Cardiac ventricle fibroblast (primary cell): ENCODE results near the gene CNRIP1.

DNA sequence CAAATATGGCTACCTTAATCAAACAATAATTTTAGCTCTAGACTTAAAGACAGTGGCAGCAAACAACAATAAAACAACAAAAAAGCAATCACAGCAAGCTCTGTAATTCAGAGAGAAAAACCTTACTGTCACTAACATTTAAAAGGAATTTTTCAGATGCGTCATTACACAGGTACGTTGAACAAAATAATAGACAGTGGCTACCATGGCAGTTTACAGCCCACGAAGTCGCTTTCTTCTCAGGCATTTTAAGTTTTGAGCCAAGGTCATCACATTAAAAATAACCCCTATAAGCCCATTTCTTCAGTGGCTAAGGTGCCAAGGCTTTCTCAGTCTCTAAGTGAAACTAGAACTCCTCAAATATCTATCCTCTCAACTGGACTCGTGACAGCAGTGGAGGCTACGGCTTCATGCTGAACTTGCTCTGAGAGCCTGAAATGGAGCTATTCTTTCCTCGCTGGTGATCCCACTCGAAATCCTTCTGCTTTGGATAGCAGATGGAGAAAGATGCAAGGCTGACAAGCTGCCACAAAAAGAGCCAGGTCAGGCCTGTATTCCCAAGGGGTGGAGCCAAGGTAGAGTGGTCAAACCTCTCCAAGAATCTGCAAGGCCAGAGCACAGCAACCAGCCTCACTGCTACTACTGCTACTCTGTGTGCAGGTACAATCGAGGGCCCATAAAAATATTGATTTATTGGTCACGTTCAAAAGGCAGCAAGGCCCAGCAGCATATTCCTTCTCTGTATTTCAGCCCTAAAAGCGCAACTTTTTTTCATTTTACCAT lies 2.8 kb downstream of the SPRED2 start:
- RAMPAGE, long total RNA: no peak

- RAMPAGE, long total RNA: no peak
Measured at GRCh38 chr2:65458863-65459332, 26.5 kb upstream of the SPRED2 start.

GRCh38 chr2:65943170-65943493 lies 491.8 kb upstream of the MEIS1 start:
- RAMPAGE, long total RNA: no peak

DNA sequence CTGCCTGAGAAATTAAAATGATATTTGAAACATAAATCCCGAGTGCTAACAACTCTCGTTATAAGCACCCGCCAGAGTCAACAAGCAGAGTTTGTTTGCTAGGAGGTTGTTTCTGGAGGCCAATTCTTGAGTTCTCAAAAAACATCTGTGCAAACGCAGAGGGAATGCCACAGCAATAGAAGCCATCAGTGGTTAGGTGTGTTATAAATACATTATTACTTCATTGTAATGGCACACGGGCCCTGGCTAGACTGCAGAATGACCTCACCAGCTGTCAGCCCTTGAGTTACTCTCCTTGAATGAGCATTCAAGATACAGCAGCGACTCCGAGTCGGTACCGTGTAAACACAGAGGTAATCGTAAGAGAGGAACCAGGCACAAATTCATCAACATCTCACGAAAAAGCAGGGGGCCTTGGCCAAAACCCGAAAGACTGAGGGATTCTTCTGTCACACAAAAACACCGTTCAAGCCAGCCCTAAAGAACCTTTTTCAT lies 133.9 kb upstream of the MEIS1 start:
- RAMPAGE, long total RNA: no peak

GRCh38 chr2:66426217-66426756 lies 8.6 kb upstream of the MEIS1 start:
- RAMPAGE, long total RNA: no peak

GRCh38 chr2:66690909-66691640 lies 256.1 kb downstream of the MEIS1 start:
- RAMPAGE, long total RNA: no peak

DNA sequence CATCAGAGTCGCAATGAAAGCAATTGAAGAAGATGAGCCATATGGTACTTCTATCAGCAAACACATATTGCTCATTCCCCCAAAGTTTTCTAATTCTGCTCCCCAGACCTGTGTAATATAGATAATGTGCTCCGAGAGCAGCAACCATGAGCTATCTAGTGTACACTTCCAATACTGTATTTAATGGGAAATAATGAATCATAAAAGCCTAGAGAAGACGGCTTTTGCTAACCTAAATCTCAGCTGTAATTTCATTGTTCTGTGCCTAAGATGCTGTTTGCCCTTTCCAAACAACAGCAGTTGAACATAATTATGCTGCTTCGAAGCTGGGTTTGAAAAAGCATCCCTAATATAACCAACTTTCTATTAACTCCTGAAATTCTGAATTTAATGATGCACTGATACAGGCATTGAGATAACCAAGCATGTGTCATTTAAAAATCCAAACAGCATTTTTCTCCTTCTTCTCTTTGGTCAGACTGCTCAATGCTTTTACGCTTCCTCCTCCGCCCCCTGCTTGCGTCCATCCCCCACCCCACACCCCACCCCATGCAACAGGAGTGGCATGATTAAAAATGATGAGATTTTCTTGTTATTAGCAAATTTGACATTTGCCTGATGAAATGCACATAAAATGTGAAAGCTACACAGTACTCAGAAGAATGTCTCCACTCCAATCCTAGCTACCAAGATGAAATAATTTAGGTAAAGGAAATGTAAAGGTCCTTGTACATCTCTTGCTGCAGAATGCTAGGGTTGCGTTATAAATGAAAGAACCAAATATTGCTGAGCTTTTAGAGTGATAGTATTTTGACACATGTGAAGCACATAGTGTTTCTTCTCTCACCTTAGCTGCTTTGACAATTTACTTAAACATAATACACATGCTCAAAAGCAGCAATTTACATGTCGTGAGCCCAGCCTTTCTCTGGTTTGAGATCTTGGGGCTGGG lies 263.6 kb downstream of the MEIS1 start:
- RAMPAGE, long total RNA: no peak

- RAMPAGE, long total RNA: no peak
Measured at GRCh38 chr2:67234299-67234829, 162.8 kb upstream of the ETAA1 start.

DNA sequence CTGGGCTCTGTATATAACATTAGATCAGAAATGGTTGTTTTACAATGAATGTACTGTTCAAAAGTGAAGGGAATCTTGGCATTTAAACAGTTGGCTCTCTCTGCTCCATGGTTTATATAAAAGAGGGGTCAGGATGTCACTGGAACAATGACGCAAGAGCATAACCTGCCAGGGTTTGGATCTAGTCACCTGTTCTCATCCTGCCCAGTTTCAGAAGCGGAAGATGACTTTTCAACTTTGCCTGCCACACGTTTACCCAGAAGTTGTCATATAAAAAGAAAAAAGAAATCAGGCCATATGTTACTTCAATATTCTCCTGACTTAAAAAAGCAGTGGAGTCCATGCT lies 58.1 kb downstream of the ETAA1 start:
- RAMPAGE, long total RNA: no peak

- RAMPAGE, long total RNA: no peak
Measured at GRCh38 chr2:67871643-67872422, 191.0 kb downstream of the C1D start.

GRCh38 chr2:68182972-68183747 lies 25.5 kb downstream of the PNO1 start:
- RAMPAGE, long total RNA: no peak

- RAMPAGE, long total RNA: no peak
Measured at GRCh38 chr2:68201523-68202097, 43.9 kb downstream of the PNO1 start.

GRCh38 chr2:68204697-68205816 lies 47.3 kb downstream of the PPP3R1 start:
- RAMPAGE, long total RNA: no peak

- RAMPAGE, long total RNA: no peak
Measured at GRCh38 chr2:68230366-68231741, 21.5 kb downstream of the PPP3R1 start.

DNA sequence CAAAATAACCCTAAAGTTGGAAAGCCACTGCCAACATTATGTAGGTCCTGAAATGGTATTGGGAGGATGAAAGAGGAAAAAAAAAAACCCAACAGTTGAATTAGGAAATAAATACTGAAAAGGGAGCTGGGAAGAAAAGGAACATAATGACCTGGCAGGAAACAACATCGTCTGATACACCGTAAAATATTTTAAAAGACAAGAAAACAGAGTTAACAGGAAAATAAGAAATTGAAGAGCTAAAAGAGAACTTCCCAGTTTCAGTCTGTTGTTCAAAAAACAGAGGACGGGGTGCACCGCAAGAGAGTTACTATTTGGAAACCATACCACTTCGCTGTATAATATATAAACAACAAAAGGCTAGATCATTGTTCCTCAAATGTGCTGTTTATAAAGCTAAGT lies 2.3 kb downstream of the PPP3R1 start:
- RAMPAGE, long total RNA: no peak

- RAMPAGE, long total RNA: no peak
Measured at GRCh38 chr2:68251006-68251684, 1.2 kb downstream of the PPP3R1 start.

GRCh38 chr2:68272459-68273038 lies 20.2 kb upstream of the PPP3R1 start:
- RAMPAGE, long total RNA: no peak

- RAMPAGE, long total RNA: no peak
Measured at GRCh38 chr2:68318287-68318511, 1.6 kb downstream of the CNRIP1 start.

- RAMPAGE, long total RNA: start-site peak on the minus strand at chr2:68319404-68319437, 91 and 19 reads in 2 replicates
Measured at GRCh38 chr2:68319302-68320024, at the start of gene CNRIP1. Gene CNRIP1, minus strand, starts transcription at chr2:68319949.

DNA sequence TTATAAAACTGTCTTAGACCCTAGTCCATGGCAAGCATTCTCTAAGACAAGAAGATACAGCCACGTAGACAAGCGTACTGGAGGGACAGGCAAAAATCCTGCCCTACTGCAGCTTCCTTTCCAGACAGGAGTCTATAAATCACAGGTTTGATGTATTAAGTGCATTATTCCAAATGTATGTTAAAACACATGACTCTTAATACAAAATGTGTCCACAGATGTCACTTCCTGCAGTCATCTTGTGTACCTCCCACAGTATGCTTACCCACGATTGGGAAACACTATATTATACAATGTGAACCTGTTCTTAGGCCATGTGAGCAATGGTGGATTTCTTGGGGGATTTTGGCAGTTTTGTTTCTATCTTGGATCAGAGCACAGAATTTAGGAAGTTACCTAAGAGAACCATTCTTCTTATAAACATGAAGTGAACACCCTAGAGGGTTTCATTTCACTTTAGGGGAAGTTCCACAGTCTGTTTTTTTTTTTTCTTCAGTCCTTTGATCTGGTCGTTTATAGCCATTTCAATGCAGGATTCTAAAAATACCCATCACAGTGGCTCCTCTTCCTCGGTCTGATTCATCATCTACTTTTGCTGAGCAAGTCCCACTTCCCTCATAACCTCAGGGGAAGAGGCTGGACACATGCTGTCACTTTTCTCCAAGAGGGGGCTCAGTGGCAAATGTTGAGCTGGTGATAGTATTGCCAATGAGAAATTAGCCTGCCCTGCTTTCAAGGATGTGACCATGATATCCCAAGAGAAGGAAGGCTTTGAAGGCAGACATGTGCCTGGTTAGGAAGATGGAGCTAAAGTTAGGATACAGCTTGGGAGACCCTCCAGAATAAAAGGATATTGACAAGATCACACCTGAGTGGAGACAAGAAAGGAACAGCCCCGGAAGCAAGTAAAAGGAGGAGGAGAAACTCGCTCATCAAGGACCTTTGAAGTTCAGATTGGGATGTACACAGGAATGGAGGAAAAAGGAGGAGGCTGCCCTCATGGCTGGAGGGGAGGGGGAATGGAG lies 22.5 kb downstream of the PLEK start:
- RAMPAGE, long total RNA: no peak